Trachea (tissue), 1 donor: ENCODE measurements around a stretch of chr11.

DNA sequence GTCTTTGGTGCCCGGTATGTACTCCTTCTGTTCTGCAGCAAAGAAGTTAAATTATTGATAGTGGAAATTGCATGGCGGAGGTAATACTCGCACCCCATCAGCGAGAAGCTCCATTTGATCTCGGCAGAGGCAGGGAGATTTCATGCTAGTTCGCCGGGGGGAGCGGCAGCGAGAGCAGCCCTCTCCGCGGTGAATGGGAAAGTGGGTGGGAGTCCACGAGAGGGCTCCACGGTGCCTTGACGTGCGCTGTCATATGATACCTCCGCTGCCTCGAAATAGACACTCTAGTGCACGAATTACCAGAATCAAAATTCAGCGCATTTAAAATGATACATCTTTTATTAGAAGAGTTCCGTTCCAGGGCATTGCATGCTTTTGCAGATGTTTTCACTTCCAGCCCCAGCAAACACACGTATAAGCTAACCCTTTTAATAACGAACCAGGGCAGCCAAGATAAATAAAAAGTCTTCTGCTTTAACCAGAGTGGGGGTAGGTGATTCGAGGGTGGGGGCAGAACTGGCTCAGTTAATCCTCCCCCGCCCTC lies 1.2 kb upstream of the BDNF start:
- PRO-cap: unidirectional peak, minus-strand start at position 195 of the sequence

GRCh38 chr11:27717838-27718200 lies 17.6 kb upstream of the BDNF start:
- PRO-cap: no peak

DNA sequence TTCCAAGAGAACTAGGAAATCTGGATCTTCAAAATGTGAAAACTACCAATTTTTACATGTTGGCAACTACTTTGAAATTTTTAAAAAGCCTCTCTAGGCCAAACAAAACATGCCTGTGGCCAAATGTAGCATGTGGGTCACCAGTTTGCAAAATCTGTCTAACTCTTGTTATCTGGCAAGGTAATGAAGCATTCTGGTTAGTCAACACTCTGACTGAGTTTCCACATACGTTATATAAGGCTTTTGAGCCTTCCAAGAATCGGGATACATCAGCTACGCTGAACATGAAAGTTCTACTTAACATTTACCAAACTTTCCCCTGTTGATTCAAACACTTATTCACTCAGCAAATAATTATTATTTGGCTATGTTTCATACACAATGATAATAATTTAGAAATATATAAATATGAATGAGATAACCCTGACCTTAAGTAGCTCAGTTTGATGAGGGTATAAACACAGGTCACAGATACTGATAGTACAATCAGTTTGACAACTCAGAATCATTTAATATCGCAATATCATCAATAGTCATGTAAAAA lies 752.5 kb downstream of the KCNA4 start:
- PRO-cap: no peak

DNA sequence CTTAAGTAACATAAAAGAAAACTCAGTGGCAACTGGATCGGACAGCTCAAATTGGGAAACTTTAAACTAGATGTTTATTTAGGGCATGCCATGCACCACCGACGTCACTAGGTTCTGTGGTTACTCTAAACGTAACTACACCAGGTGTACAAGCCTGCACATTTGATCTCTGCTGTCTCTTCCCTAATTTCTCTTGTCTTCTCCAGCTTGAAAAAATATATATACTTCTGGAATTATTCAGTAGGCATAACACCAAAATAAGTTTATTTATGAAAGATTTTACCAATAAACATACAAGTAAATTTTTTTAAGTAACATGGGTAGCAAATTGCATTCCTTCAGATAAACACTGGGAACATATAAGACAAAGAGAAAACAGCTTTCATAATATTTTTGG lies 378.1 kb downstream of the DCDC1 start:
- PRO-cap: no peak

- PRO-cap: no peak
Measured at GRCh38 chr11:32290557-32291363, 144.6 kb downstream of the WT1 start.

- PRO-cap: no peak
Measured at GRCh38 chr11:32581448-32581820, 2.2 kb upstream of the EIF3M start.

GRCh38 chr11:32893558-32893972 lies 954 bp downstream of the QSER1 start:
- PRO-cap: no peak

DNA sequence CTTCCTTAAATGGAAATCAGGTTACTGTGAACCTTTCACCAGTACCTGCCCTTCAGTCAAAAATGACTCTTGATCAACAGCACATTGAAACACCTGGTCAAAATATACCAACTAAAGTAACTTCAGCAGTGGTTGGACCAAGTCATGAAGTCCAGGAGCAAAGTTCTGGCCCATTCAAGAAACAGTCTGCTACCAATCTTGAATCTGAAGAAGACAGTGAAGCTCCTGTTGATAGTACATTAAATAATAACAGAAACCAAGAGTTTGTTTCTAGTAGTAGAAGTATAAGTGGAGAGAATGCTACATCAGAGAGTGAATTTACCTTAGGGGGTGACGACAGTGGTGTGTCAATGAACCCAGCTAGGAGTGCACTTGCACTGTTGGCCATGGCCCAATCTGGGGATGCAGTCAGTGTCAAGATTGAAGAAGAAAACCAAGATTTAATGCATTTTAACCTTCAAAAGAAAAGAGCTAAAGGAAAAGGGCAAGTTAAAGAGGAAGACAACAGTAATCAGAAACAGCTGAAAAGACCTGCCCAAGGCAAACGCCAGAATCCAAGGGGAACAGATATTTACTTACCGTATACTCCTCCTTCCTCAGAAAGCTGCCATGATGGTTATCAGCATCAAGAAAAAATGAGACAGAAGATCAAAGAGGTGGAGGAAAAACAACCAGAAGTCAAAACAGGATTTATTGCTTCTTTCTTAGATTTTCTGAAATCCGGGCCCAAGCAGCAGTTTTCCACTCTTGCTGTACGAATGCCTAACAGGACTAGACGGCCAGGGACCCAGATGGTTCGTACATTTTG lies 42.0 kb downstream of the QSER1 start:
- PRO-cap: no peak

DNA sequence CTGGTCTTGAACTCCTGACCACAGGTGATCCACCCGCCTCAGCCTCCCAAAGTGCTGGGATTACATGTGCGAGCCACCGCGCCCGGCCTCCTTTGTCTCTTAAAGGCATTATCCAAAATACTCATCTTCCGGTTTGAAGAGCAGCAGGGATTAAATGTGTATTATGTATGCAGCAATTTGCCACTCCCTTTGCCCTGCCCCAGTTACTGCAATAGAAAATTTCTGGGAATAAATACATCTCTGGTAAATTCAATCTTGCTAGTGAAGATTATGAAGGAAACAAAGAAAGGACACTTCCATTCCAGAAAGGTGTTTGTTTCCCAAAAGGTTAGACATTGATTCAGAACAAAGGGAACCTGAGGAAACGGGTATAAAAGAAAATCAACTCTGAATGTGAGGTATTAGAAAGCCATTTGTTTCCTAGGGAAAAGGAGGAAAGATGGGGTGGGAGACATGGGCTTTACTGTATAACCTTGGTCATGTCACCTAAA lies 1.1 kb upstream of the HIPK3 start:
- PRO-cap: no peak

DNA sequence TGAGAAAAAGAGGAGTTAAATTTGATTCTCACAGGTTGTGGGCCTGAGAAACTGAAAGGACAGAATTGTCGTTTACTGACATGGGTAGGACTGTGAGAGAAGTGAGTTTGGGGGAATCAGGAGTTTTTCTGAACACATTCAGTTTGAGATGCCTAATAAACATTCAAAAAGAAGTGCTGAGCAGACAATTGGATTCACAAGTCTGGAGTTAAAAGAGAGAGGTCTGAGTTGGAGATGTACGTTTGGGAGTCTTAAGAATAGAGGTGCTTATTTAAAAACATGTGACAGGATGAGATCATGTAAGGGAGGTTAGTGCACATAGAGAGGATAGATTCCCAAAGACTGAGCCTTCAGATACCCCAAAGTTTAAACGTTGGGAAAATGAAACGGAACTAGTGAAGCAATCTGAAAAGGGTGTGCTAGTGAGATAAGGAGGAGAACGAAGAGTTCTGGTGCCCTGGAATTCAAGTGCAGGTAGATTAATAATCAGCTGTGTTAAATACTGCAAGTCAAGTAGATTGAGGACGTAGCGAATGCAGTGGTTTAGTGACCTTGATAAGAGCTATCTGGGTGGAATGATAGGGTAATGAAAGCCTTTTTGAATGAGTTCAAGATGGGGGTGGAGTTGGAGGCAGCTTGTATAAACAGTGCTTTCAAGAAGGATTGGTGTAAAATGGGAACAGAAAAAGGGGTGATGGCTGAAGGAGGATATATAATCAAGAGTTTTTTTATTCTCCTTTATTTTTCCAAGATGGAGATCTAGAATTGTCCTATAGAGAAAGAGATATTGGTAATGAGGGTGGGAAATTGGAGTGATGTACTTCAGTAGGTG lies 55.0 kb upstream of the KIAA1549L start:
- PRO-cap: no peak

- PRO-cap: no peak
Measured at GRCh38 chr11:33689977-33691041, 10.3 kb downstream of the C11orf91 start.

GRCh38 chr11:33860917-33861430 lies 30.9 kb downstream of the LMO2 start:
- PRO-cap: no peak

DNA sequence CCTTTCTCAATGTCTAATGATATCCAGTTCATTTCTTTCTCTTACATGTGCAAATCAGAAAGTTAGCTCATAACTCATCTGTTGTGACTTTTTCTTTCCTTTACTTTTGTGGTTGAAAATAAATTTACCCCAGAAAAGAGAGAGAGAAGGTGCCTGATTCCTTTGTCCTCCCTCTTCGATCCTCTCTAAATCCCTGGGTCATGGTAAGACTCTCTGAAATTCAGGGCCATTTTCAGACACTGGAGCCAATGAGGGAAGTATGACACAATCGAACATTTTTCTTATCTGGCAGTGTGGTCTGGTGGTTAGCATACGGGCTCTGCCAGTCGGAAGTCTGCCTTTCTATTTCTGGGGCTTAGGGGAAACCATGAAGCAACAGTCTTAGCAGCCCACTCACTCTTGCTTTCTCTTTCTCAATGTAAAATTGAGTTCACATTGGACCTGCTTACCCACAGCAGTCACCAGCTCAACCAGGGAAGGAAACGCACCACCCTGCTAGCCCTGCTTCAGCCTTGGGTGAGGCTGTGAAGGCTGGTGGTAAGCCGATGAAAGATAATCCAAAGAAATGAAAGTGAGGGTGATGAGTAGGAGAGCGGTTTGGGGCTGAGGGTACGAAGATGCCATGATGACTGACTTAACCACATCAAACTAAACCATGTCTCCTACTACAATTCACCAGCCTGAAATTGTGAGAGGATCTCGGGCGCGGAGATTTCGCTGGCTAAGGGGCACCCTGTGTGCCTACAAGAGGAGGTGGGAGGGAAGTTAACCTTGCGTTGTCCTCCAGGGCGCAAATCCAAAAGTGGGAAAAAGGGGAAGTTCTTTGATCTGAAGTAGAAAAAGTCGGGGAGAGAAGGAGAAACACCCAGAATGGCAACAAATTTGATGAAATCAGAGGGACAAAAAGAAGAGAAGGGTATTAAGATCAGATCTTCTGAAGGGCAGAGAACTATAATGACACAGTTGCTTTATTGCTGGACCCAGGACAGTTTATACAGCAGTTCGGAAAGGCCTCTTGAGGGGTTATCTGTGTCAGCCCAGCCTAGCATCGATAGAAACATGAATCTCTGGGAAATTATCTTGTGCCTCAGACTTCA lies 2.0 kb upstream of the LMO2 start:
- PRO-cap: unidirectional peak, plus-strand start at position 457 of the sequence

DNA sequence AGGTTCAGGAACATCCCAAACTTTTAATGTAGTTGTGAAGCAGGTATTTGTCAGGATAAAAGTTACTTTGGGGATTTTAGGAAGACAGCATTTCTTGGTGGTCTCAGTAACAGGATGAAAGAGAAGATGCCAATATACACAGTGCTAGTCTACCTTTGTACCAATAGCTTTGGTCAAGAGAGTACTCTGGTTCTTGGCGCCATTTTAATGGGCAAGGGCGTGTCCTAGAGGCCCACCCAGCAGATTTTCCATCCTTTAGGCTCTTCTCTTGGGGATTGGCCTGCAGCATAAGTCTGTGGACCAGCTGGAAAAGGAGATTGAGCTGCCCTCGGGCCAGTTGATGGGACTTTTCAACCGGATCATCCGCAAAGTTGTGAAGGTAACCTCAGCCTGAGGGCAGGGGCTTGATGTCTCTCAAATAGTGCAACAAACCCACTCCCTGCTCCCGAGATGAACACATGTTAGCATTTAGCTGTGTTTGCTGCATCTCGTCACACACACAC lies 35.5 kb downstream of the NAT10 start:
- PRO-cap: no peak

- PRO-cap: no peak
Measured at GRCh38 chr11:34160576-34161178, 55.2 kb downstream of the NAT10 start.

DNA sequence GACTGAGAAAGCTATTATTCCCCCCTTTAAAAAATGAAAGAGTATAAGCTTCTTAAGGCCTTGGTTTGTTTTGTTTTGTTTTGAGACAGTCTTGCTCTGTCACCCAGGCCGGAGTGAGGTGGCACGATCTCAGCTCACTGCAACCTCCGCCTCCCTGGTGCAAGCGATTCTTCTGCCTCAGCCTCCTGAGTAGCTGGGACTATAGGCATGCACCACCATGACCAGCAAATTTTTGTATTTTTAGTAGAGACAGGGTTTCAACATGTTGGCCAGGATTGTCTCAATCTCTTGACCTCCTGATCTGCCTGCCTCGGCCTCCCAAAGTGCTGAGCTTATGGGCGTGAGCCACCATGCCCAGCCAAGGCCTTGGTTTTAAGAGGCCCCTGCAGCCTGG lies 75.4 kb downstream of the NAT10 start:
- PRO-cap: no peak

- PRO-cap: no peak
Measured at GRCh38 chr11:34313098-34313370, 44.8 kb downstream of the ABTB2 start.

- PRO-cap: no peak
Measured at GRCh38 chr11:34357338-34357557, 562 bp downstream of the ABTB2 start.

GRCh38 chr11:34654694-34655387 lies 33.9 kb downstream of the EHF start:
- PRO-cap: unidirectional peak, minus-strand start at chr11:34654927

DNA sequence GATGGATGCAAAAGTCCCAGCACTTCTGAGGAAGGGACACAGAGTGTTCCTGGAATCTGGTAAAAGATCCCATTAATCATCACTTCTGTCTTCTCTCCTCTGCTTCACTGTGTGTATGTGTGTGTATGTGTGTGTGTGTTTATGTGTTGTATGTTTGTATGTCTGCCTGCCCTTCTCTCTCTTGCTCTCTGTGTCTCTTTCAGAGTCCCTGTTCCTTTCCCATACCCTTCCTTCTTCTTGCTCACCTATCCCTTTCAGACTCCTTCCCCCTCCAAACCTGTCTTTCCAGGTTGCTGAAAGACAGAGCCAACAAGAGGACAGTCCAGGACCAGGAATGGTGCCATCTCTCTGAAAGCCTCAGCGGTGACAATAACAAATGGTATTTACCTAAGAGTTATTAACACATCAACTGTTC lies 47.0 kb downstream of the EHF start:
- PRO-cap: unidirectional peak, minus-strand start at position 190 of the sequence